ENCODE results near the gene C1QL1.

DNA sequence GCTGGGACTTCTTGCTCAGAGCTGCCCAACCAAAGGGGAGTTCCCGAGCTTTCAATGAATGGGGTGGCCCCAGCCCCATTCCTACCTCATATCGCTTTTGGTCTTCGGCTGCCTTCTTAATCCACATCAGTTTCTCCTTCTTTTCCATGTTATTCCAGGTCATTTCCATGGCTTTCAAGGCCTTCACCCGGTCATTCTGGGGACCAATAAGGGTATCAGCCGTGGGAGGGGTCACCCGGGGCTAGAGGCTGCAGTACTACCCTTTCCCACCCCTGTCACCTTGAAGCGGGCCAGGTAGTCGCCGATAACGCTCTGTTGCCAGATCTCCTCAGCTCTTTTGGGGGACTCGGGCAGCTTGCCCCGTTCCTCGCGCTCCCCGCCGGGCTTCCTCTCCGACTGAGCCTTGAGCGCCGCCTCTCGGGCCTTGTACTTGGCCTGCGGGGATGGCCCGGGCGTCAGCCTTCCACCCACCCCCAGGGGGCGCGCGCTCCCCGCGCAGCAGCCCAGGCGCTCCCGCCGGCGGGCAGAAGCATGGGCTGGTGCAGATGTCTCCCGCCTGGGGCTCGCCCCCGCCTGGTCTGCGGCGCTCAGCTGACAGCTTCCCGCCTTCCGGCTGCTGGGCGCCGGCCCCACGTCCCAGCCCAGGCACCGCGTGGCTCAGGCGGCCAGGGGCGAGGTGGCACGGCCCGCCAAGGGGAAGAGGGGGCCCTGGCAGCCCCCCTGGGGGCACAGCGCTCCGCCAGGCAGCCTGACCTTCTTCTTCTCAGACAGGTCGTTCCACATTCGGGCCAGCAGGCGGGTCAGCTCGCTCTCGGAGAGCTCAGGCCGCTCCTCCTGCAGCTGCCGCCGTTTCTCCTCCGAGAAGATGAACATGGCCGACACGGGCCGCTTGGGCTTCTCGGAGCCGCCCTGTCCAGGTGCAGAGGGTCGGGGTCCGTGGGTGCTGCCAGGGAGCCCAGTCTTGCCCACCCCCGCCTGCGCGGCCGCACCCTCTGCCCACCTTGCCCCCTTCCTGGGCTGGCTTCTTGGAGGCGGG lies 9.1 kb downstream of the UBTF start:
- PRO-cap, result no peak

DNA sequence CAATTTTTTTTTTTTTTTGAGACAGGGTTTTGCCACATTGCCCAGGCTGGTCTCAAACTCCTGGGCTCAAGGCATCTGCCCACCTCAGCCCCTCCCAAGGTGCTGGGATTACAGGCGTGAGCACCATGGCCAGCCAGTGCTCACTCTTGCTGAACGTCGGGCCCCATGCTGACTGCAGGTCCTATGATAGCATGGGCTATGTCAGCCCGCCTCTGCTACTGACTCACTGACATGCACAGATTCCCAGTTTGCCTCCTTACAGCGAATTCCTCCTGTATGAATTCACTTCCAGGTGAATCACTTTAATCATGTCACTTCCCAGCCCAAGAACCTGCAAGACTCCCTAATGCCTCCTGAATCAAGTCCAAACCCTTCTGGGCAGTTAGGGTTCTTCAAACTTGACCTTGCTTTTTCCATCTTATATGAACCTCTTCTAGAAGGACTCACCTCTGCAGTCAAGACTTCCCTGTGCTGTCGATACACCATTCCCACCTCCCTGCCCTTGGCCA lies 16.1 kb upstream of the UBTF start:
- PRO-cap, result no peak

DNA sequence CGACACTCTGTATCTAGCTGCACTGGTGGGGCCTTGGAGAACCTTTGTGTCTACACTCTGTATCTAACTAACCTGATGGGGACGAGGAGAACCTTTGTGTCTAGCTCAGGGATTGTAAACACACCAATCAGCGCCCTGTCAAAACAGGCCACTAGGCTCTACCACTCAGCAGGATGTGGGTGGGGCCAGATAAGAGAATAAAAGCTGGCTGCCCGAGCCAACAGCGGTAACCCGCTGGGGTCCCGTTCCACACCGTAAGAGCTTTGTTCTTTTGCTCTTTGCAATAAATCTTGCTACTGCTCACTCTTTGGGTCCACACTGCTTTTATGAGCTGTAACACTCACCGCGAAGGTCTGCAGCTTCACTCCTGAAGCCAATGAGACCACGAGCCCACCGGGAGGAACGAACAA lies 5.9 kb upstream of the FAM171A2 start:
- PRO-cap, result no peak

GRCh38 chr17:44374512-44375229 lies 11.0 kb upstream of the FAM171A2 start:
- PRO-cap, result no peak

DNA sequence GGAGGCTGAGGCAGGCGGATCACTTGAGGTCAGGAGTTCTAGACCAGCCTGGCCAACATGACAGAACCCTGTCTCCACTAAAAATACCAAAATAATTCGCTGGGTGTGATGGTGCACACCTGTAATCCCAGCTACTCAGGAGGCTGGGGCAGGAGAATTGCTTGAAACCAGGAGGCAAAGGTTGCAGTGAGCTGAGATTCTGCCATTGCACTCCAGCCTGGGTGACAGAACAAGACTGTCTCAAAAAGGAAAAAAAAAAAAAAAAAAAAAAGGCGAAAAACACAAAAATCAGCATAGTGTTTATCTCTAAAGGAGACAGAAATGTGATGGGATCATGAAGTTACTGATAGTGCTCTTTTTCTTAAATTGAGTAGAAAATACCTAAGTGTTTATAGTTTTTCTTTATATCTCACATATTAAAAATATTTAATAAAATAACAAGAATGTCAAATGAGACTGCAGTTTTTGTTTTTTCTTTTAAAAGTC lies 41.7 kb upstream of the ITGA2B start:
- PRO-cap, result no peak

GRCh38 chr17:44485716-44486733 lies 17.2 kb downstream of the GPATCH8 start:
- PRO-cap, result no peak

GRCh38 chr17:44557660-44558359 lies 526 bp downstream of the FZD2 start:
- PRO-cap, result no peak

GRCh38 chr17:44820463-44821216 lies 9.4 kb downstream of the GJC1 start:
- PRO-cap, result unidirectional peak, plus-strand start at chr17:44820723

DNA sequence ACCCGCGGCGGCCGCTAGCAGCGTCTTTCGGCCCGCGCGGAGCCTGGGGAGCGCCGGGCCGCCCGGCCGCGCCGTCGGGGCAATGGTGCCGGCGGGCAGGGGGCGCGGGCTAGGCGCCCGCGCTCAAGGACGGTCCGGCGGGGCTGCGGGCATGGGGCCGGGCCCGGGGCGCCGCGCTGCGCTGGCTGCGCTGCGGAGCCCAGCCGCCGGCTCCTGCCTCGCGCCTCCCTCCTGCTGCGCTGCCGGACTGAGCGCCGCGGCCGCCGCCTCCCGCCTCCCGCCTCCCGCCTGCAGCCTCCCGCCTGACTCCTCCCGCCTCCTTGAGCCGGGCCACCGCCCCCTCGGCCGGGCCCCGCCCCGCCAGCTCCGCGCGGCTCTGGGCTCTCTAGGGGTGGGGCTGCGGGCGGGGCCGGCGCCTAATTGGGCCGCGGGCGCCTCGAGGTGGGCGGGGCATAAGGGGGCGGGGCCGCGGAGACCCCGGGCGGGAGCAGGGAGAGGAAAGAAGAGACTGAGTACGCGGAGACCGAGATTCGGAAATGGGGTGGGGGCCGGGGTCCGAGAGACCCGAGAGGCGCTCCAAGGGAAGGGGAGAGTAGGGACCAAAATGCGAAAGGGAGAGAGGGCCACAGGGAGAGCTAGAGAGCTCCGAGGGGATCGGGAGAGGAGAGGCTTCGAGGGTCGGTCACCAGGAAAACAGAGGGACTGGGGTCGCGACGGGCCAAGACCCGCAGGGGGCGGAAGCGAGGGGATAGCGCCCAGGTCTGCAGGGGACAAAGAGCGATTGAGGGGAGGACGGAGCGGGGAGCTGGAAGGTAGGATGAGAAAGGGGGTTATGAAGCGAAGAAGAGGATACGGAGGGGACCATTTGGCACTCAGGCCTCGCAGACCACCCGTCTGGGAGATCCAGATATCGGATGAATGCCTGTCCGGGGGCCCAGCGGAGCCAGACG lies at the start of gene C1QL1:
Gene C1QL1 (minus strand): TSS at position 249 of the 950 bp plus-strand sequence.
- PRO-cap, result bidirectional peak, plus-strand start at position 480 of the sequence, minus-strand start at position 290 of the sequence

- PRO-cap, result no peak
Measured at GRCh38 chr17:45087178-45087920, 26.2 kb downstream of the NMT1 start.

- PRO-cap, result no peak
Measured at GRCh38 chr17:45114115-45114515, 18.2 kb downstream of the PLCD3 start.

- PRO-cap, result no peak
Measured at GRCh38 chr17:45122635-45123102, 9.6 kb downstream of the PLCD3 start.

DNA sequence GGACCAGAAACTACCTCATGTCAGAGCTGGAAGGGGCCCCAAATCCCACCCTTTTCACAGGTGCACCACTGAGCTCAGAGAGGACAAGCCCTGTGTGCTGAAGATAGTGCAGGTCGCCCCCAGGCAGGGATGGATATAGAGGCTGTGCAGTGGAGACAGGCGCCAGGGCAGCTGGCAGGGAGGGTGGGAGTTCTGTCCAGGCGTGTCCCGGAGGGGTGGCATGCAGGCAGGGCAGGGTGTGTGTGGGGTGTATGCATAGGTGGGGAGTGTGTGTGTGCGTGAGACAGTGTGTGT lies 4.9 kb downstream of the PLCD3 start:
- PRO-cap, result no peak

DNA sequence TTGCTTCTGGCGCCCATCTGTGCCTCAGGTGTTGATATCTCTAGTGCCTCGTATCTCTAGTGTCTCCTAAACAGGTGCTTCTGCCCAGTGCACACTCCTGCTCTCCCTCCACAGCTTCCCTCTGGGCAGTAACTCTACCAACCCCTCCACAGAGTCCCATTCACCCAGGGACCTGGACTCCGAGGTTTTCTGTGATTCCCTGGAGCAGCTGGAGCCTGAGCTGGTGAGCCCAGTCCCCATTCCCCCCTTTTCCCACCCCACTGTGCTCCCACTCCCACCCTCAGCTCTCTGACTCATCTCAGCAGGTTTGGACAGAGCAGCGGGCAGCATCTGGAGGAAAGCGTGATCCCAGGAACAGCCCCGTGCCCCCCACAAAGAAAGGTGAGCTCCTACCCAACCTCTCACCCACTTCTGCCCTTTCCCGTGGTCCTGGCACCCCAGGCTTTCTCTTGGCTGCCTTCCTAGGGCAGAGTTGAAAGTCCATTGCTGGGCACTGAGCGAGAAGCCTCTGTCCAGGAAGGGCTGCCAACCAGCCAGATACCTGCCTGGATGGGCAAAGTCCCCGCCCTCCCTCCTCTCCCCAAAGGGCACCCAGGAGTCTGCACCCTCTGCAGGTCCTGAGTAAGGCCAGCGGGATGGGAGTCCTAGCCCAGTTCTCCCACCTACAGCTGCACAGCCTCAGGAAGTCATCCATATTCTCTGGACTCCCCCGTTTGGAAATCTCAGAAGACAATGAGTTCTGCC lies 2.3 kb downstream of the ACBD4 start:
- PRO-cap, result no peak

GRCh38 chr17:45142771-45143668 lies 5.3 kb upstream of the HEXIM1 start:
- PRO-cap, result no peak

DNA sequence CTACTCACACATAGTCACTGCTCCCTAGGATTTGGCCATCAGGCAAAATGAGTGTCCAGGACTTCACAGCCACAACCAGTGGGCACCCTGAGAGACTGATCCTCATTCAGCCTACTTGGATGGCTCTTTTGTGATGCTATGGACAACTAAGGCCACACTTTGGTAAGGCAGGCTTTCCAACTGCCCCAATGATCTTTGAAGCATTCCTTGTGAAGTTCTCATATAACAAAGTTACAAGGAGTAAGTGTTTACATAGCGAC lies 3.6 kb upstream of the HEXIM2 start:
- PRO-cap, result no peak

DNA sequence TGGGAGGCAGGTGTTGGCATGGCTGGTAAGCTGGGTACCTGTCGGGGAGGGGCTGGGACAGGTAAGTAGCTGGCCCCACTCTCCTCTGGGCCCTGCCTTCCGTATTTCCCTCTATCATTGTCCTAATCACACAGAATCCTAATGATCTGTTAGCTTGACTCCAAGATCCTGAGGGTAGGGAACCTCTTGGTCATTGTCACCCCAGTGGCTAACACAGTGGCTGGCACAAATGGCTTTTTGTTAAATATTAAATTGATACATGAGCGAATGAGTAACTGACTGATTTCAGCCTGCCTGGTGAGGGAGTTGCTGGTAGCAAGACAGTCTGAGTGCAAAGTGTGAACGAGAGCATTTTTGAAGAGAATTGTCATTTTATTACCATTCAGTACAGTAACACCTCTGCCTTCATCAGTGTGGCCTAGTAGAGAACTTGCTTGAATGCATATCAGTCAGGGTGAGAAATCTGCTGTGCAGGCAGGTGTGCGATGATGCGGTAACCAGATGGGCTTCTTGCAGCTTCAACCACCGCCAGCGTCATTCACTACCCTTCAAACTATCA lies 28.8 kb downstream of the HEXIM2 start:
- PRO-cap, result no peak

DNA sequence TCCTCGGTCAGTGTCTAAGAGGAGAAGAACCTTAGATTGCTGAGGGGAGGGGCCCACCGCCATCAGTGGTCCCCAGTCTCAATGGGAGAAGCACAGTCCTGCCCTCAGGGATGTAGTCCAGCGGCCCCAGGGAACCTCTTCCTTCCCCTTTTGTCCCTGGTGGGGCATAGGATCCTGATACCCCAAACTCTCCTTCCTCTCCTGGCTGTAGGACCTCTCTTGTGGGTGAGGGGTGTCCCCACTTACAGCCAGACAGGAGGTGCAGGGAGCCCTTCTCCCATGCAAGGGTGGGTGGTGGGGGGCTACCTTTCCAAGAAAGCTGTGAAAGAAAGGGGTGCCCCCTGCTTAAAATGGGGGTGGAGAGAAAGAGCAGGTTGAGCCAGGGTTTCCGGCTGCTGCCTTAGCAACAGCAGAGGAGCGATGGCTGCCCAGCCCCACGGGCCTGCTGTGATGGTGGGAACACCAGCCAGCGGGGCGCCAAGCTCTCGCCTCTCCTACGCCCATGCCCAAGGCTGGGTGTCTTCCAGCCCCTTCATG lies 2.8 kb downstream of the FMNL1 start:
- PRO-cap, result no peak

GRCh38 chr17:45228716-45229682 lies 7.3 kb downstream of the FMNL1 start:
- PRO-cap, result no peak

DNA sequence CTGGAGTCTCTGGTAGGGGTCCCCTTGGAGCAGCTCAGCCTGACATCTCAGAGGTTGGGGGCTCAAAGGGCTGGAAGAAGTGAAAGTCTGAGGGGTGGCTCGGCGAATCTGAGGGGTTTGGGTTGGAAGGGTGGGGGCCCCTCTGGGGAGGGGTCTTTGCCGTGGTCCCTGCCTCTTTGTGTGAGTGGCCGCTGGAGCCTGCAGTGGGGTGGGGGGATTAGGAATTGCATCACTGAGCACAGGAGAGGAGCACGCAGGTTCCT lies 9.7 kb downstream of the FMNL1 start:
- PRO-cap, result no peak

All from ascending aorta (tissue), 1 donor.